Cerebral cortex (tissue), 2 donors: Measurements from ENCODE around the genes TTC23 and LRRC28.

DNA sequence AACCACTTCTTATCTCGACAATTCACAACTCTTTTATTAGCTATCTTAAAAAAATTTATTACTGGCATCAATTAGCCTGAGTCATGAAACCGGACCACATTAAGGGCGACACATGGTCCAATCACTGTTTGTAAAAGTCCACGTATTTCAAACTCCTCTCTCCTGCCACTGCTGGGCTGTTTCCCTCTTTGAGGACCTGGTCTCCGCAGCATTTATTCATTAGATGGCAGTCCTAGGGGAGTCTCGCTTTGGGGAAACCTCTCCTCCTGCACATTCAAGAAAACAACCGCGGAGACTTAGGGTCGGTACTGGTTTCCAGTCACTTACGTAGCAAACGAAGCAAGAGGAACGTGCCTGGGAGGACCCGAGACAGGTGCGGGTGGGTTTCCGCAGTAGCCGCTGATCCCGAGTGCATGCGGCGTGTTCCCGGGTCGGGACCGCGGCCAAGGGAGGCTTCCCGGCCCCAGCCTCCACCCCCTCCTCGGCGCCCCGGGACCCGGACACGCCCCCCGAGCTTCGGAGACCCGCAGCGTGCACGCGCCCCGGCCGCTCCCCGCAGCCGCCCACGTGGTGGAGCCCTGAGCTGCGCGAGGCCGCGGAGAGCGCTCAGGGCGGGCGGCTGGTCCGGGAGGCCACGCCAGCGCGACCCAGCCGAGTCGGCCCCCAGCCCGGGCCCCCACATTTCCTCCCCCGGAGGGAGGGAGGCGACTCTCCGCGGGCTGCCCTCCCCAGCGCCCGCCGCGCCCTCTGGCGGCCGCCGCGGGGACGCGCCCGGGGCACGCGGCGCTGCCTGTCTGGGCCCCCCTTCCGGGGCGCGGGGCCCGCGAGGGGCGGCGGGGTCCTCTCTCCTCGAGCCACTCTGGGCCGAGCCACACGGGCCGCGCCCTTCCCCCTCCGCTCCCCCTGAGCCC is 1.2 kb upstream of the IGF1R start:
- PRO-cap, 2 experiments, result peak in 1 of 2 experiments; most common plus-strand start position 609 of the sequence (in 1); most common minus-strand start position 504 of the sequence (in 1)

DNA sequence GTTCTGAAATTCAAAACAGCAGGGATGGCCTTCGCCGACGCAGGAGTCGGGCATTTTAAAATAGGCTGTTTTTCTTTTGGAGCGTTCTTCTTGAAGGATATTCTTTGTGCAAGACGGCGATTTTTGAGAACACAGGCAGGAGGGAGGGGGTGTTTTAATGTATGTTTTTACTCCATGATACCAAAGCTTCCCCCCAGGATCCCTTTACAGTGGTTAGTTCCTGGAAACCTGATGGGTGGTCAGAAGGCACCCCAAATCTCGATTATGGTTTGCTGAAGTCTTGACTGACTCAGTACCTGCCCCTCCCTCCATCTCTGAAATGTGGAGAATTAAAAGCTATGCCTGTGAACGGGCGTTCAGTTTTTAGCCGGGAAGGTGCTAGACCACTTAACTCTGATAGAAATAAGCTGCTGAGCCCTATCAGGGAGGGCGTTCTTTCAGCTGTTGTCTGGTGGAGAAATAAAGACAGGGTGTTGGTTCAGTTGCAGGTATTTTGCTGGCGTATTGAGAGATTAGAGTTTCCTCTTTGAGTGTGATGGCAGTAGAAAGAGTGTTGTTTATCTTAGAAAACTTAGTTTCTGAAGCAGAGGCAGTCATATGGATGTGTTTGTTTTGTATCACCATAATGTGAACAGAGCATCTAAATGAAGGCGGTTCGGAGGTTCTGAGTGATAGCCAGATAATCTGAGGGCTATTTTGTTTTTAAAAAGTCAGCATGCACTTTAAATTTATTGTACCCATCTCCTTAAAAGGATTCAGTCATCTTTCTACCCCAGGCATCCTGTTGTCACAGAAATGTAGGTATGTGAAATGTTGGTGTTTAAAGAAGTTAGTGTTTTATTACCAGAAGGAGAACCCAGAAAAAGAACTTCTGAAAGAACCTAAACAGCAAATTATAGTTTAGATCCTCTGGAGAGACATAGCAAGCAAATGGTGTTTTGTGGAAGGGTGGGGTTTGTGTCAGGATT is 3.5 kb downstream of the IGF1R start:
- PRO-cap, 2 experiments, result peak in 1 of 2 experiments; most common plus-strand start position 359 of the sequence (in 1)

- PRO-cap, 2 experiments, result no peak in any of the 2 experiments
Measured at GRCh38 chr15:98760898-98761293, 112.6 kb downstream of the IGF1R start.

GRCh38 chr15:98797988-98798792 is 149.9 kb downstream of the IGF1R start:
- PRO-cap, 2 experiments, result no peak in any of the 2 experiments

GRCh38 chr15:98874622-98875322 is 132.8 kb downstream of the PGPEP1L start:
- PRO-cap, 2 experiments, result no peak in any of the 2 experiments

DNA sequence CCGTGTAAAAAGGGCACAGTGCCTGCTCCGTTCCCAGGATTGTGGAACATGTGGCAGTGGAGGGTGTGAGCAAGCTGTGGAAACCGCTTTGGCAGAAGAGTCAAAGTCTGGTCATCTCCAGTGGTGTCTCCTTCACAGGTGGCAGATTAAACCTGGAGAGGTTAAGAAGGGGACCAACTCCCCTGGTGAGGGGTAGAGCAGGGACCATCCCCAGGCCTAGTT is 10.2 kb downstream of the SYNM start:
- PRO-cap, 2 experiments, result no peak in any of the 2 experiments

DNA sequence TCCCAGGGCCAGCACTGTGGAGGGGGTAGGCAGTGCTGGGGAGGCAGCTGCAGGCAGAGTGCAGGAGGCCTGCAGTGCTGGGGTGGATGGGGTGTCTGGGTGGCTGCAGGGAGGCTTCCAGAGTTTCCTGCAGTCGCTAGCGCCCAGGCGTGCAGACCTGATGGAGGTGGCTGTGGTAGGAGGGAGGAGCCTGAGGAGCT is 16.3 kb downstream of the SYNM start:
- PRO-cap, 2 experiments, result no peak in any of the 2 experiments

GRCh38 chr15:99138685-99139033 is 33.8 kb downstream of the SYNM start:
- PRO-cap, 2 experiments, result no peak in any of the 2 experiments

DNA sequence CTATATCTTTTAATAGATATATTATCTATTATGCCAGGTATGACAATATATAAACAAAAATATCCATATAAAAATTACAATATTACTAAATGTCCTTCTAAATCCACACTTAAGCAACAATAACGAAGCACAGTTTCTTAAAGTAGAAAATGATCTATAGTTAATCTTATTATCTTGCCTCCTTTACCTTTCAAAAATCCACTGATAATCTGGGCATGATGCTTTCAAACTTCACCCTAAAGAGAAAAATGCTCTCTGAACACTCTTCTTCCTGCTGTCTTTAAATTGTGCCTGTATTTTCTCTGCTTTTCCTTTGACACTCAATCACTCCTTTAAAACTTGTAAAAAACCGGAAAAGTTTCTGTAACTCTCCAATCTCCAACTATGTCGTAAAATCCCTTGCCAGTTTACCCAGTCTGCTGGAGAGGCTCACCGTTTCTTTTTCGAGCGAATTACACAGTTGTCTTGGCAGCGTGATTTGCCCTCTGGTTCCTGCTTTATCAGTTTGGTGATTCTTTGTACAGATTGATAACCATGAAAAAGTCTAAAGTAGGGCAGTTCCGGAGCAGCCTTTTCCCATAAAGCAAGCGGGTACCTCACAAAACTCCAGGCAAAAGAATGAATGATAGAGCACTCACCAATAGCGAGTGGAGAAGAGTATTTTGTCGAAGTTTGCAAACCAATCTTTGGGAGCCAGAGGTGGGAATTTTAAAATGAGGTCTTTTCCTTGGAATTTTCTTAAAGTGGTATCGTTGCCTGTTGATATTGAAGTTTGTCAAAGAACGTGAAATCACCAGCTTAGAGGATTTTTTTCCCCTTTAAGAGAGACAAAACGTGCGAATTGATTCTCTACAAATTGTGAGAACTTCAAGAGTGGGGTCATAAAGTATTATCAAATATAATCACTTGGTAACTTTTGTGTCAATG is at the start of gene TTC23:
Gene TTC23, minus strand, starts transcription at position 598 of the 927 bp plus-strand sequence.
- PRO-cap, 2 experiments, result peak in 1 of 2 experiments; most common plus-strand start position 775 of the sequence (in 1); most common minus-strand start position 575 of the sequence (in 1)

DNA sequence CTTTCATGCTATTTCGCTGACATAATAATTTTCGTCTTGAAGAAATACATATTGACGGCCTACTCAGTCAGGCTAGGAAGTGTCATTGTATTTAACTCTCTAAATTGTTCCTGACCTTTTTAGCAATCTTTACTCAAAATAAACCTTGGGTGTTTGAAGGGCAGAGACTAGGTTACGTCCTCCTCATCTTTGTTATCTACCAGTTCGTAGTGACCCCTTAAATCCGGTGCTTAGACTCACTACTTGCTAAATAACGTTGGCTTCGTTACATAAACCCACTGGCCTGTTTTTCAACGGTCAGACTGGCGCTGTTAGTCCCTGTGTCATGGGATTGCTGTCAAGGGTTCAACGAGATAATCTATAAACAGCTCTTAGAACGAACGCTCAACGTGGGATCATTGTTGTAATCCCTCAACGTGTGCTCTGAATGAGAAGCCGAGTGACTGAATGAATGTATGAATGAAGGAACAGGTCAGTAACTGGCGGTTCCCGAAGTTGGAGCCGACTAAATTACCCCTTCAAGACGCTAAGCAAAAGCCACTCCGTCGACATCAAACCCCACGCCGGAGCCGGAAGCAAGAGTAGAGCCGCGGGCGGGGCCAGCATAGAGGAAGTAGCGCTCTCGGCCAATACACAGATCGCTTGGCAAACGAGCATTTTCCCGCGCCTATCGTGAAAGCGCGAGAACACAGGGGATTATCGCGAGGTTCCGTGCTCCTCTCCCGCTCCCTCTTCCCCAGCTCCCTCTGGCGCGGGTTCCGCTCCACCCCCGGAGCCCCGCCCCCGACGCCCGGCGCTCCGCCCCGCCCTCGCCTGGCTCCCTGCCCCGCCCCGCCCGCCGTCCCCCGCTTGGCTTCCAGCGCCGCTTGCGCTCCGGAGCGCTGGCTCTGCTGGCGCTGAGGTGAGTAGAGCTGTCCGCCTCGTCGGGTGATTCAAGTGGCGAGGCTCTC is at the start of gene LRRC28:
Gene LRRC28, plus strand, starts transcription at position 841 of the 950 bp plus-strand sequence.
- PRO-cap, 2 experiments, result peak in 2 of 2 experiments; most common plus-strand start position 876 of the sequence (in 2); most common minus-strand start position 577 of the sequence (in 2)

DNA sequence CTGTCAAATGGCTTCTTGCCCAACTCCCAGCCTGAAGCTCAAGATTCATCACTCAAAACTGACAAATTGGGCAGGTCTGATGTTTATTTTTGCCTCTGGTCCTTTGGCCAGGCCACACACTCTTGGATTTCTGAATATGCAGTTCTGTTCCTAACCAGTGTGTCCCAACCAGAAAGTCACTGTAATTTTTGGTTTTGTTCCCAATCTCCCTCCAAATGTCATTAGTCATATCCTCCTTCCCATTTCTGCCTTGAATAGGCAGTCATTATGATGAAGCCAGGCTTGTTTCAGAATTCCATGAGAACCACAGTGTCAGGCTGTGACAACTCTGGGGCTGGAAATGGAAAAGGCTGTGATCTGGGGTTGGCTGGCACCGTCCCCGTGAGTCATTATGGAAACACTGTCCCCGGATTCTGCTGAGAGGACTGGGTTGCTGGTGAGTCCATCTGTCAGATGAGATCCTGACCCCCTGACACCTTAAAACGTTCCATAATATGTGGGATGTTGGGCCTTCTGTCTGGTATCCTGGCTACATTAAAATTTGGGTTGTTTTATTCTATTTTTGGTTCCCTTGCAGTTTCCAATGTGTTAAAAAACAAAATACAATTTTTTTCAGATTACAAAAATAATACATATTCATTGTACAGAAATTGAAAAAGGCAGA is 29.1 kb upstream of the MEF2A start:
- PRO-cap, 2 experiments, result peak in 1 of 2 experiments; most common plus-strand start position 396 of the sequence (in 1); most common minus-strand start position 342 of the sequence (in 1)

DNA sequence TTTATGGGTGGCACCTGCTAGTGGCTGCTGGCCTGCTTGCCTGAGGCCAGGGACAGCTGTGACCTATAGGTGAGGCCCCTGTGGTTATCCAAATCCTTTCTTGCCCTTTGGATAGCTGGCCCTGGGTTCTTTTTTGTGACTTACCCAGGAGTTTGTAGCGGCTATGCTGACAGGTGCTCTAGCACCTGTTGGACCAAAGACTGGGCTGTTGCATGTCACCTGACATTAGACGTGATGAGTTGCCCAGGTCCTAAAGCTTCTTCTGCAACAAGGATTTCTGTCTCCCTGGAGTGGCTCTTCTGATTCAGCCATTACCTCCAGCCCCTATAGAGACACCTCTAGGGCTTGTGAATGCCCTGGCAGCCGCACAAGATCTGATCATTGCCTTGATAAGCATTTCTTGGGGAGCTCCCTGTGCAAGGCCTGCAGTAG is 19.1 kb upstream of the MEF2A start:
- PRO-cap, 2 experiments, result no peak in any of the 2 experiments

GRCh38 chr15:99631106-99631745 is 65.4 kb downstream of the MEF2A start:
- PRO-cap, 2 experiments, result no peak in any of the 2 experiments

DNA sequence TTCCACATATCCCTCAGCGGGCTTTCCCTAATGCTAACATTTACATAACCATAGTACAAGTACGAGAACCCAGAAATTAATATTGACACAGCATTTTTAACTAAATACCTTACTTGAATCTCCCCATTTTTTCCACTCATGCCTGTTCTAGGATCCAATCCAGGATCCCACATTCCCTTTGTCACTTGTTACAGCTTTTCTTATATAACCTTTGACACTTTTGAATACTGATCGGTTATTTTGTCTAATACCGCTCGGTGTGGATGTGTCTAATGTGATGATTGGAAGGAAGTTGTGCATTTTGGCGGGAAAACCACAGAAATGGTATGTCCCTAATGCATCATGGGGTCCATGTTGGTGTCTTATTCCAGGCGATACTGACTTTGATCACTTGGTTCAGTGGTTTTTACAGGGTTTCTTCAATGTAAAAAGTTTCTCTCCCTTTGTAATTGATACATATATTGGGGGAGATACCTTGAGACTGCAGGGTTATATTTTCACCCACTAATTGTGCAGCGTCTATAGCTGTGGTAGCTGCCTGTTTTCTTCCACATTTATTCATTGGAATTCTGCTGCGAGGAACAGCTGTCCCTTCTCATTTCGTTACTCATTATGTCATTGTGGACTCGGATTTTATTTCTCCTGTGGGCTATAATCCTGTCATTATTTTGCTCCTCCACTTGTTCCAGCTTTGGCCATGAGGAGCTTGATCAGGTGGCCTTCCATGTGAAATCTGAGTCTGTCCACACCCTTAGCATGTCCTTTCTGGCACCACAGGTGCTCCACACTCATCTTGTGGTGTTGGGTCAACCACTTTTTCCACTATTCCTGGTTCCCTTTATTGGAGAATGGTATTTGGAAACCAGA is 15.1 kb downstream of the LYSMD4 start:
- PRO-cap, 2 experiments, result no peak in any of the 2 experiments

DNA sequence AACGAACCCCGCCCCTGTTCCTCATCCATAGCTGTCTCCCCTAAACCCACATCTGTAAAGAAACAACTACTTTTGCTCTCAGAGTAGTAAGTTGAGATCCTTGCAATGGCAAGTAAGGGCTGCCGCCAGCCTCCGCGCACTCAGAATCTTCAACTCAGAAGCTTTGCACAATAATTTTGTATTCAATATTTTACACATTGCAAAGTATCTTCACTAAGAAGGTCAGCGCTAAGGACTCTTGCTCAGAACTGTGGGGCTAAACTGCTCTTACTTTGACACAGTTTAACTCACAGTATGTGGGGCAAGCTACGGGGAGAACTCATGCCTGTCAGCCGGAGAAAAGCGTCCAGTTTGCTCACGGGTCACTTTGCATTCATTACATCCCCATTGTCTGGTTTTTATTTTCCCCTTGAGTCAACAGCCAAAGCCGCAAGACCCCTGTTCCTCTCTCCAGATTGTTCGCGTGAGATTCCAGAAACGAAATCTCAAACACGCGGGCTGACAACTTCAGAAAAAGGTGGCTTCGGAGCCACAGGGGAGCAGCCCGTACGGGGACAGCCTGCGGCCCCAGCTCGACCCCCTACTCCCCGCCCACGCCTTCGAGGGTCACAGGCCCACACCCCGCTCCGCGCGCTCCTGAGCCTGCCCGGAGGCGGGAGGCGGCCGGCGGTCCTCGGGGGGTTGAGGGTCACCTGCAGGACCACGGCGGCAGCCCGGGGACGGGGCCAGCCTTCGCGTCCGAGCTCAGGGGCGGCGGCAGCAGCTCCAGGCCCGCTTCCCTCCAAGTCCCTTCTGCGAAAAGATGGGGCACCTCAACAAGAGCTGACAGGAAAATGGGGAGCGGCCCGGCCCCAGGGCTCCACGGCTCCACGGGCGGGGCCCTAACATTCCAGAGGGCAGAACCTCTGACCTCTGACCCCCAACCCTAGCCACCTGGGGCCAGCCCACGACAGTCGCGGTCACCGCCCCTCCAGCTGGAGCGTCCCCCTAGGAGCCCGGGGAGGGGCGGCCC is 694 bp downstream of the LYSMD4 start:
- PRO-cap, 2 experiments, result peak in 1 of 2 experiments; most common plus-strand start position 295 of the sequence (in 1)

DNA sequence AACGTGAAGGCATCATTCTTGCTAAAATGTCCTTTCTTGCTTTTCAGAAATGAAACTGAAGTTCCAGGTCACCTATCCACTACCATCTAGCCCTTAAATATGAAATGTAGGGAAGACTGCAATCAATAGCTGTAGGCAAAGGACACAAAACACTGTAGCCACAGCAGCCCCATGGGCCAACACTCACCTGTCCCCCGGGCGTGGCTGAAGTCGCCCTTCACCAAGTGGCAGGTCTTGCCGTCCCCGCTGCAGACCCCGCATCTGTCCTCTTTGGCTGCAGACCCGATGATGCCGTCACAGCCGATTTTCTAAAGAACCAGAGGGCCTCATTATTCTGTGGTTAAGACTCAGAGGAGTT is 245.6 kb downstream of the ADAMTS17 start:
- PRO-cap, 2 experiments, result no peak in any of the 2 experiments

DNA sequence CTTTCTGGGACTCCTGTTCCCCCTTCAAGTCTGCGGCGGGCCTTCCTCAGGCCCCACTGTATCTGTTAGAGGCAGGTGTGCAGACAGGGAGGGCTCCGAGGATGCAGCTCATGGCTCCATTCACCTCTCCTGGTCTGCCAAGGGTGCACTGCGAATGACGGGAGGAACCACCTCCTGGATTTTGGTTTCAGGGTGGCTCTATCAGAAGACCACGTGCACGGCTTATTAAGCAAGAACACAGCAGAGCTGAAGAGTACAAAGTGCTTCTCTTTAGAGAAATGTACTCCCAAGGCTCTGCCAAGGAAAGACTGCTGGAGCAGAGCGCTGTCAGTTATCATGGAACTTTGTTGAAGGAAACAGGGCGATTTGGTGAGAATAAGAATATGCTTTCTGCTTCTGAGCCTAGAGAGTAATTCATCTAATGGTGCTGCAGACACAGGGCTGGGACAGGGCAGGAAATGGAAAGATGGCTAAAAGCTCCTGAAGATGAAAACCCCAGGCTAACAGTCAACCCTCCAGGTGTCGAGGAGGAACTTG is 173.6 kb downstream of the ADAMTS17 start:
- PRO-cap, 2 experiments, result no peak in any of the 2 experiments

GRCh38 chr15:100173205-100173854 is 168.4 kb downstream of the ADAMTS17 start:
- PRO-cap, 2 experiments, result no peak in any of the 2 experiments

- PRO-cap, 2 experiments, result no peak in any of the 2 experiments
Measured at GRCh38 chr15:100338891-100339424, 2.8 kb downstream of the ADAMTS17 start.

- PRO-cap, 2 experiments, result no peak in any of the 2 experiments
Measured at GRCh38 chr15:100529082-100529541, 362 bp upstream of the CERS3 start.